ENCODE measurements around a stretch of chr6.

- PRO-cap = no peak
Observed at GRCh38 chr6:166415921-166416363, 33.2 kb upstream of the MPC1 start.

DNA sequence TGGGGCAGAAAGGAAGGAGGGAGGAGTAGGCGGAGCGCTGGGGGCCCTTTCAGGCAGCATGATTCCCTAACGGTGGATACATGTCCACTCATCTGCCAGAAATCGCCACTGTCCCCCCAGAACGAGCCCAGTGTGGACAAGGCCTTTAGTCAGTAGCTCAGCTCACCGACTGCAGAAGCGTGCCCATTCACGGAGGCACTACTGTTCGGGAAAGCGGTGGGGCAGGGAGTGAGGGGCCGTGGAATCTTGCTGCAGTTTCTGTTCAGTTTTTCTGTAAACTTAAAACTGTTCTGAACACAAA lies 87.8 kb upstream of the MPC1 start:
- PRO-cap = no peak

GRCh38 chr6:166487981-166488428 lies 98.5 kb downstream of the RAMACL start:
- PRO-cap = bidirectional peak, plus-strand start at chr6:166488321, minus-strand start at chr6:166488210

- PRO-cap = no peak
Observed at GRCh38 chr6:166541749-166542184, 44.7 kb downstream of the RAMACL start.

- PRO-cap = no peak
Observed at GRCh38 chr6:166598409-166599236, 12.1 kb upstream of the RAMACL start.

DNA sequence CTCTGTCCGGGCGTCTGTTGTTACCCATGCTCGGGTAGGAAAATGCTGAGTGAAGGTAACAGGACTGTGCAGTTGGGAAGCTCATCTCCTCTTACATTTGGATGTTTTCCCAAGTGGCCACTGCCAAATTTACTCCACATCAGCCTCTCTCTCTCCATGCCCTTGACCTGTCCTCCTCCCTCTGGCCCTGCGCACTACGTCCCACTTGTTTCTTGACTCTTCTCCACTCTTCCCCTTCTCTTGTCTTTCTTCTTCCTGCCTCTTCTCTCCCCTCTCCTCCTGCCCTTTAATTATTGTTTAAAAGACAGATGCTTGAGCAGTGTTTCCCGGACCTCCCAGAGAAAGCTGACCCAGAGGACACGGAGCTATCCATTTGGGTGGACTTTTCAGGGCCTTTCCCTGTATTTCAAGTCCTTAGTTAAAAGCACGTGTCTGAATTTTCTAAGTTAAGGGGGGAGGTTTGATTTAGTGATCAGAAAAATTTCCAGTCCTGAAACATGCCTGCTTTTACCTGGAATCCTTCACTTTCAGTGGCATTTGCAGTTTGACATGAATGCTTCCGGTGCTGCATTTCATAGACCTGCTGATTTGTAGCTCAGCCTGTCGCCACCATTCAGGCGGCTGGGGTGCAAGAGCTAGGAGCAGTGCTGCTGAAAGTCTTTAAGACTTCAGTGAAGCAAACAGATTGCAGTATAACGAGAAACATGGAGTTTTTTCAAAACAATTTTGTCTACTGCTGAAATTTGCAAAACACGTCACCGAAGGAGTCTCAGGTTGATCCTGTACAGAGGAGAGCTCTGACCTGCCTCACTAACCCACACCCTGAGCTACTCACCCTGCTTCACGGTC lies 14.2 kb downstream of the RPS6KA2 start:
- PRO-cap = no peak

GRCh38 chr6:166626203-166626741 lies 779 bp downstream of the RPS6KA2 start:
- PRO-cap = bidirectional peak, plus-strand start at chr6:166626373, minus-strand start at chr6:166626372; bidirectional peak, plus-strand start at chr6:166626431, minus-strand start at chr6:166626425; unidirectional peak, minus-strand start at chr6:166626688

DNA sequence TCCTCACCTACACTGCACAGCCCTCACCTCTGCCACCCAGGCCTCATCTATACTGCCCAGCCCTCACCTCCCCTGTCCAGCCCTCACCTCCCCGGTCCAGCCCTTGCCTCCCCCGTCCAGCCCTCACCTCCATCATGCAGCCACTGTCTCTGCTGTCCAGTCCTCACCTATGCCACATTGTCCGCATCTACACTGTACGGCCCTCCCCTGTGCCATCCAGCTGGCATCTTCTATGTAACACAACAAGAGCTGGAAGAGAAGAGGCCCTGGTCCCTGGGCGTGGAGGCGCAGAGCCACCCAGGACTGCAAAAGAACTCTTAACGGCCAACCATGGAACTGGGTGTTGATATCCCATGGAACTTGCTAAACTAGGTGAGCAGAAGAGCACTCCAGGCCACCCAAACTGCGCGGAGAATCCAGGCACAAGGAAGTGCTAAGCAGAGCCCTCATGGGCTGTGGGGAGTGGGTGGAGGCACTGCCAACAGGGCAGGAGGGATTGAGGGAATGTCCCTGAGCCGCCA lies 30.9 kb downstream of the RNASET2 start:
- PRO-cap = no peak

- PRO-cap = unidirectional peak, plus-strand start at chr6:167092891
Observed at GRCh38 chr6:167092487-167093207, 30.2 kb upstream of the CCR6 start.

- PRO-cap = unidirectional peak, minus-strand start at chr6:167103340
Observed at GRCh38 chr6:167103059-167103712, 19.7 kb upstream of the CCR6 start.

DNA sequence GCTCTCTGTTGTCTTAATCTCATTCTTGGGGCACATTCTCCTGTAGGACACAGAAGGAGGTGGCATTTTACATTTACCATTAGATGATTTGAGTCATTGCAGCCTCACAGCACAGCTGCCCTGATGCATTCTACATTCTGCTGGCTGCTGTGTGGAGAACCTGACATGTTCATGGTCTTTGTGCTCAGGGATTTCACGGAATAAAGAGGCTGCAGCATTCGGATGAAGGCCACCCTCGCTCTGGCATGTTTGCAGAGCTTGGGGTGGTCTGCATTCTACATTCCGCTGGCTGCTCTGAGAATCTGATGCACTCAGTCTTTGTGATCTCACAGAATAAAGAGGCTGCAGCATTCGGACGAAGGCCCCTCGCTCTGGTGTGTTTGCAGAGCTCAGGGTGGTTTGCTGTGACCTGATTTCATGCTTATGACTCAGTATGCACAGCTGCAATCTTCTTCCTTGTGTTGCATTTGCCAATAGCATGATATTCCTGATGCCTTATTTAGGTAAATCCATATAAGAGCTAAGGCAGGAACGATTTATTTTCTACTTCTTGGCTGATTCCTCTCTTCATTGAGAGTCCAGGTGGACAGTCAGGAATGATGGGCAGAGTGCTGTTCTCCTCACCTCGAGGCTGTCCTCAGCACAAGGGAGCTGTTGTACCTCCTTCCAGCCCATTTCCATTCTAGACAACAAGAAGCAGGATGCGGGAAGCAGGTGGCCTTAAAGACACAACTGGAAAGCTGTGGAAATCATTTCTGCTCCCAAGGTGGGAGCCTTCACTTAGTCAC lies 16.6 kb downstream of the GPR31 start:
- PRO-cap = no peak

DNA sequence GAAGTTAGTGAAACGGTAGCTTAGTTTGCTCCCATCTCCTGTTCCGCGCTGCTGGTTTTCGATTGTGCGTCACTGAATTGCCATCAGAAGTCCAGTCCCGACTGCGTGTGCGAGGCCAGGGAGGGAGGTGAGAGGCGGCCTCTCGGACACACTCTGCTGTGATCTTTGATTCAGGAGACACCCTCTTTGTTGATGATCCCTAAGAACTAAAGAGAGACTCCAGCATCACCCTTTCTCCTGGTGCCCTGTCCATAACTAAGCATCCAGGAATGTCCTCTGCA lies 24.3 kb upstream of the UNC93A start:
- PRO-cap = no peak

- PRO-cap = no peak
Observed at GRCh38 chr6:167349847-167350288, 25.0 kb downstream of the TTLL2 start.

GRCh38 chr6:167441659-167442668 lies 117.1 kb downstream of the TTLL2 start:
- PRO-cap = no peak

GRCh38 chr6:167498934-167499783 lies 174.3 kb downstream of the TTLL2 start:
- PRO-cap = no peak

DNA sequence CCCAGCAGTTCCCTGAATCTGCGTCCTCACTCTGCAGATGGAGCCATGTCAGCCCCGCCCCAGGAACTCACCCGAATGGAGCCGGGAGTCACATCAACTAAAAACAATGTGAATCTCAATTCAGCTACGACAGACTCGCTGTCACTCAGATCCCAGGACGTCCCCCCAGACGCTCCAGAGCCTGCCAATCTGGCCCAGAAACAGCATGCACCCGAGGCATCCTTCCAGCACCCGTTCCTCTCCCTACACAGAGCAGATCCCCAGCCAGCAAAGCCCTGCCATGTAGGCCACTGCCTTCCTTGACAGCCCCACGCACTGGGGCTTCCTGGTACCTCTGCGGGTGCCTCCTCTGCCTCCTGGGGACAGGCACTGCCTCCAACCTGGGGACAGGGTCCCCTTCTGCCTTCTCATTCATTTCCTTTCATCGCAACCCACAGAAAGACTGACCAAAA lies 248.0 kb downstream of the TTLL2 start:
- PRO-cap = no peak

DNA sequence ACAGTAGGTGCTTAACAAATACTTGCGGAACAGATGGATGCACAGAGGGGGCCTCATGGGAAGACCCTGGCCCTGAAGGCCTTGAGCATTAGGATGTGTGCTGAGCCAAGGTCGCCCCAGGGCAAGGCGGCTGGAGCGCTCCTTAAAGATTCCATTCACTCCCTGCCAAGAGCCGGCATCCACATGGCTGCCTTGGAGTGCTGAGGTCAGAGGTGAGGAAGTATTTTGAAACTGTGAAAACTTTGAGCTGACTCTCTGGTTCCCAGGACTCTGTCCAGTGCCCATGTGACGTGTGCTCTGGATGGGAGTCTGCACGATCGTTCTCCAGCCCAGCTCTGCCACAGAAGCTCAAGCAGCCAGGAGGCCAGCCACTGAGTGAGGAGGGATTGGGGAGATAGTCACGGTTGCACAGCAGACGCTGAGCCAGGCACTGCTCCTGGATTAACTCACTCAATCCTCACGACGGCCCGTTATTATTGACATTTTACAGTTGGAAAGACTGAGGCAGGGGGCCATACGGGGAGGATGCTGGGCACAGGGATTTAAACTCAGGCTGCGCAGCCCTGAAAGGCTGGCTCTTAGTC lies 65.5 kb upstream of the AFDN start:
- PRO-cap = no peak

DNA sequence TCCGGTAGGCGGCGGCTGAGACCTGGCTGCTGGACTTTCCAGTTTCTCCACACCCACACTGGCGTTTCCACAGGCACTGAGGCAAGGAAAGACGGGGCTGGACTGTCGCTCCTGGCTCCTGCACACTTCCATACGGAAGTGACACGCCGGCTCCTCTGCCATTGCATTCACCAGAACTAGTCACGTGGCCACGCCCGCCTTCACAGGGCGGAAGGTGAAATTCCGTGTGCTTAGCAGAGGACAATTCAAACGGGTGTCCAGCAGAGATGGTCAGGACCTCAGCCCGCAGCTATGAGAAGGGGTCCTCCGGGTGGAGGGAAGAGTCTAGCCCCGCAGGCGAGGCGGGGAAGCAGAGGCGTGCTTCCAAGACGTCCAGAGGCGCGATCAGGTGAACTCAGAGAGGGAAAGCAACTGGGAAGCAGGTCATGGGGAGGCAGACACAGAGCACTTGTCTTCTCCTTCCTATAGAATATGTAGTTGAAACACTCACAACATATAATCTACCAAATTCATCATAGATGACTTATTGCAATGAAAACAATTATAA lies 10.9 kb upstream of the AFDN start:
- PRO-cap = bidirectional peak, plus-strand start at position 248 of the sequence, minus-strand start at position 132 of the sequence

- PRO-cap = no peak
Observed at GRCh38 chr6:167870167-167870738, 43.5 kb downstream of the AFDN start.

DNA sequence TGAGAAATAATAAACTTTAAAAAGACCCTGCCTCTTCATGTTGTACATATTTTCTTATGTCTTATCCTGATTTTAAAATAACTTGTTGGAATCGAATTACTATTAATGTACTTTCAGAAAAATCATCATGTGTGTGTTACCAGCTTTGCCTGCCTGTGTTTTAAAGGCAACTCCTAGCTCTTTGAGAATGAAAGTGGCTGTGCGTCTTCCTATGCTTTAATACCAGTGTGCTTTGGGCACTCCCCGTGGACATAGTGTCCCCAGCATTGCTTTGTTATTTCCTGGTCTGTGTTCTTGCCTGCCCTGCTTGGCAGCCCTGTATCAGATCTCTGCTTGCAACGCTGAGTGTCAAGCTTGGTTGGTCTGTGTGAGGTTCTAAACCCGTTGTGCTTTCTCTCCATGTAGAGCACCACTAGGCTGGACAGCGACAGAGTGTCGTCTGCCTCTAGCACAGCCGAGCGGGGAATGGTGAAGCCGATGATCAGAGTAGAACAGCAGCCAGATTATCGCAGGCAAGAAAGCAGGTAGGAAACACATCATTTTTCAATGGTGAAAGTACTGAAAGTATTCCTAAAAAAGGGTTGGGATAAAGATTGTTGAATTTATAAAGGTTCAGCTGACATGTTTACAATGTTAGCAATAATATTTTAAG lies 80.2 kb downstream of the AFDN start:
- PRO-cap = bidirectional peak, plus-strand start at position 415 of the sequence, minus-strand start at position 189 of the sequence

Measured in bronchus (tissue), 1 donor.